Tibial artery (tissue), 1 donor: ENCODE results near the genes SNX22, PIF1 and PLEKHO2.

- PRO-cap = no peak
Measured at GRCh38 chr15:63560595-63561313, 36.4 kb upstream of the FBXL22 start.

GRCh38 chr15:63593082-63594250 lies 3.7 kb upstream of the FBXL22 start:
- PRO-cap = no peak

GRCh38 chr15:63672719-63673401 lies 75.7 kb downstream of the FBXL22 start:
- PRO-cap = no peak

- PRO-cap = no peak
Measured at GRCh38 chr15:63718323-63719293, 115.1 kb downstream of the HERC1 start.

DNA sequence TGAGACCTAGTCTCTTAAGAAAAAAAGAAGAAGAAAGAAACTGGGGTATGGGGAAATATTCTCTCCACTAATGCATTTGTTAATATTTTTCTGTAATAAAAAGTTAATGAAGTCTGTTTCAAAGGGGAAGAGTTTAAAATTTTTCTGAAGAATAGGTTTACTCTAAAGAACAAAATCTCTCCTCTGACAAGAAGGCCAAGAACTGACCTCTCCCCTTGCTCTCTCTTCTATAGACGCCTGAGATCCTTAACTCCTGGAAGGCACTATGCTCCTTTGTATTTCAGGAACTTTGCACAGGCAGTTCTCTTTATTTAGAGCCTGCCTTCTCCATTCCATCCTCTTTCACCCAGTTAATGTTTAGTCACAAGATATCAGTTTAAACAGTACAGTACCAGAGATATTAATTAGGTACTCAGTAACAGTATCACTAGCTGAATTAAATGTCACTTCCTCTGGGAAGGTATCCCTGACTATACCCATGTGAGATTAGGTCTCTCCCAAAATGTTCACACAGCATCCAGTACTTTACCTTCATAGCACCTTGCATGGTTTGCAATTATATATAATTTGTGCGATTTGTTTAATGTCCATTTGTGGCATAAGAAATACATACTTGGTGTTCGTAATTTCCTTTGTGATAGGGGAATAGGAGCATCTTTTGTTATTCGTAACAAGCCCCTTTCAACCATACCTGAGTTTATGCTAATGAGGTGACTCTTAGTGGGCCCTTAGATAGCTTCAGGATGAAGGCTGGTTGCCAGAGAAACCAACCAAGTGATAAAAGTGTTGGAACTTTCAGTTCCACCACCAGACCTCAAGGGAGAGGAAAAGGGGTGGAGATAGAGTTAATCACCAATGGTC lies 33.4 kb downstream of the HERC1 start:
- PRO-cap = no peak

DNA sequence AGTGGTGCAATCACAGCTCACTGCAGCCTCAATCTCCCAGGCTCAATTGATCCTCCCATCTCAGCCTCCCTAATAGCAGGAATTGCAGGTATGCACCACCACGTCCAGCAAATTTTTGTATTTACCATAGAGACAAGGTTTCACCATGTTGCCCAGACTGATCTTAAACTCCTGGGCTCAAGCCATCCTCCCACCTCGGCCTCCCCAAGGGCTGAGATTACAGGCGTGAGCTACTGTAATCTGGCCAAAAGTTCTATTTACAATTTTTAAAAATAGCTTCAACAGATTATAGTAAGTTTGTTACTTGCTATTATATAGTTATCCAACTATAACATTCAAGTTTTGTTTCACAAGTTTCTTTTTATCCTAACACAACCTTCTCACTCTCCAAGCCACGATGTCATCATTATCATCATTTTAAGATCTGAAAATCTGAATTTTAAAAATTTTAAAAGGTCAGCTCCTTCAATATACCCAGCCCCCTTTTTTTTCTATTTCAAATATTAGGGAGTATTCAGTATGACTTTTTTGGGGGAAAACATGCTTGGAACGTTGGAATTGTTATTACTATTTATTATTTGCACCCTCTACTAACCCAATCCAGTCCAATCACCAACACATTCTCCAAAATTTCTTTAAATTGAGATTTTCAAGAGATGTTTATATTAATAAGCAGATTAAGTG lies 2.4 kb downstream of the HERC1 start:
- PRO-cap = no peak

- PRO-cap = no peak
Measured at GRCh38 chr15:63983585-63983954, 62.7 kb downstream of the DAPK2 start.

- PRO-cap = no peak
Measured at GRCh38 chr15:64022990-64023685, 23.1 kb downstream of the DAPK2 start.

DNA sequence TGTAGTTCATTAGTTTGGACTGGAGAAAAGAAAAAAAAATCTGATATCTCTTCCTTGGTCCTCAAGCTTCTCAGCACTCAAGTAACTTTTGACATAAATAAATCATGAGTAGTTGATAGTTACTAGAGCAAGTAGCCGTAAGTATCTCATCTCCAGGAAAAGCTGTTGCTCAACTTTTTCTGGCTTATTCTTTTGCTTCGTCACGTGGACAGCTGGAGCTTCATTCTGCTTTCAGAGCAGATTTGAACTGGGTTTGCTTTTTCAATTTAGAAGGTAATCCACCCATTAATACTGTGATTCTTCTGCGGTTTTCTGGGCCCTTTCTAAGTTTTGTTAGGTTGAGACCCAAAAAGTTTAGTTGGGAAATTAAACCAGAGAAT lies 9.6 kb downstream of the SNX1 start:
- PRO-cap = no peak

- PRO-cap = no peak
Measured at GRCh38 chr15:64151035-64151856, at the start of gene SNX22. Gene SNX22, plus strand, starts transcription at chr15:64151731.

- PRO-cap = no peak
Measured at GRCh38 chr15:64158698-64159248, 4.0 kb downstream of the PPIB start.

GRCh38 chr15:64180381-64180642 lies 17.5 kb upstream of the PPIB start:
- PRO-cap = no peak

DNA sequence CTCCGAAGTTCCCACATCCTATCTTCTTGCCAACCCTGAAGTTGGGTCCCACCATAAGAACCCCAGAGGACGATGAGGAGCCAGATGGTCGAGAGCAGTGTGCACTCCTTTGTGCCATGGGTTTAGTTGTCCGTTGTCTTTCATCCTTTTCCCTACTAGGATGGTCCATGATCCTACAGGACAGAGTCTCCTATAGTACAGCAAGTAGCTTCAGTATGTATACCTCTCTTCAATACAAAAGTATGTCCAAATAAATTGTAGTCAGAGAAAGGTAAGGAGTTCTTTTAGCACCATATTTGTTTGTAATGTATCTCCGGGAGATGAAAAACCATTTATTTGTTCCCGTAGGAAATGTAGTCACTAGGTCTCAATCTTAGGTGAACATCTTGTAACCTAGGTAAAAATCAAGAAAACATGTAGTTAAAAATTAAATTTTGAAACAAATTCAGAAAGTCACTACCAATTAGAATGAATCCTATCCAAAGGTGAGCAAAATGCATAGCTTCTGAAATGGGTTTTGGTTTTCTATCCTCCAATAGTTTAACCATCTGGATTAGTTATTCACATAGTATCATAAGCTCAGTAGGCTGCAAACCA lies 55.5 kb downstream of the CSNK1G1 start:
- PRO-cap = no peak

DNA sequence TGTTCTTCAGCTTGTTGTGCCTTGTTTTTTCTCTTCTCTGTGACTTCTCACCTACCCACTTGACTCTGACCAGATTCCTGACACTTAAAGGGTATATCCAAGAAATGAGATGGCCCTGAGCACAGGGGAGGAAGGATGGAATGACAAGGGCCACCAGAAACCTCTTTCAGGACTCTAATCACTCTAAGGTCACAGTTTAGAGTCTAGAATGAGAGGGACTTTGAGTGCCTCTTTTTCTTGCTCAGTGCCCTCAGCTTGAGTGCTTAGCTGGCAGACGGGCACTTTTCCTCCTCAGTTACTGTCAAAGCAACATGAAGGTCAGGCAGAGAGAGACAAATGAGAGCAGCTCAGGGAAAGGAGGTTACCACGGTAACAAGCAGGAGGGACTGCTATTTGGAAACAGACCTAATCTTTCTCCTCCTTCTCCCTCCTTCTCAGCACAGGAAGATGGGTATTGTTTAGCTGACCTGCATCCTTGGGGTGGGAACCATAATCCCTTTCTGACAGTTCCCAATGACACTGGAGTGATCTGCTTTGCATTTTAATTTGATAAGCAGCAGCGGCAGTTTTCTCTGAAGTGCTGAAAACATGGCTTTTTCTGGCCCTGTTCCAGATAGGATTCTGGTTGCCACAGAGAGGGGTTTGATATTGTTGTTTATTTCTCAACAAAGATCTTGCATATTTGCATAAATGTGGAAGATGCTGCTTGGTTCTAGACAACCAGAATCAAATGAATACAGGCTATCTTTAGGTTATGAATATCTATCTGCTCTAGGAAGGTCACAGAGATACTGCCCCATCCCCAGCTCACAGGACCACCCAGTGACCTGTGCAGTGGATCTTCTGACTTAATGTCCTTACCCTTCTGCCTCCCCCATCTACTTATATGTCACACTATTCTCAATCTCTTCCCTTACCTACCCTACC lies 136.9 kb downstream of the ZNF609 start:
- PRO-cap = no peak

GRCh38 chr15:64761011-64761684 lies 14.2 kb downstream of the RBPMS2 start:
- PRO-cap = no peak

DNA sequence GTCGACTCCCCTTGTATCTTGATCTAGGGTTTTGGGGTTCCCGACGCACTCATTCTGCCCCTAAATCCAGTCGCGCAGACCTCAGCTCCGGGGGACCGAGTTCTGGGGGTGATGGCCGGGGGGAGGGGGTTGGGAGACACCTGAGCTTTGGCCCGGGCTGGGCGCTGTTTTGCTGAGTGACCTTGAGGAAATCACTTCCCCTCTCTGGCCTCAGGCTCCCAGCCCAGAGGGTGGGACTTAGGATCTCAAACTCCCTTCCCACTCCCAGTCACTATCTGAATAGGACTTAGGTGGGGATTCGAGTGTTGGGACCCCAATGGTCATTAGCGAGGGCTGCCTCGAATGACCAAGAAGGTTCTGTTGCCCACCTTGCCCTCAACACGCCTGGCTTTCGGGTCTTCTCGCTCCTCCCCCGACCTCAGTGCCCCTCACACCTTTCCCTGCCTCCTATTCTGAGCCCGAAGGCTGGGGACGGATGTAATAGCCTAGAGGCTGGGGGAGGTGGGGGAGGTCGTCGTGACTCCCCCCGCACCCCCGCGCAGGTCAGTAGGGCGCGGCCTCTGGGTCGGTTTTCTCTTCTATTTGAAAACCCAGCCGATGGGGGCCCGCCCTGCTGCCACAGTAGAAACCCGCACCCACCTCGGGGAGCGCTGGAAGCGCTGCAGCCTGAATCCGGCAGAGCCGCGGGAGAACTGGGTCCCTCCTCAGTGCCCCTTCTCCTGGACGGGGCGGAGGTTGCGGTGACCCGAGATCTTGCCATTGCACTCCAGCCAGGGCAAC lies 857 bp upstream of the RBPMS2 start:
- PRO-cap = no peak

DNA sequence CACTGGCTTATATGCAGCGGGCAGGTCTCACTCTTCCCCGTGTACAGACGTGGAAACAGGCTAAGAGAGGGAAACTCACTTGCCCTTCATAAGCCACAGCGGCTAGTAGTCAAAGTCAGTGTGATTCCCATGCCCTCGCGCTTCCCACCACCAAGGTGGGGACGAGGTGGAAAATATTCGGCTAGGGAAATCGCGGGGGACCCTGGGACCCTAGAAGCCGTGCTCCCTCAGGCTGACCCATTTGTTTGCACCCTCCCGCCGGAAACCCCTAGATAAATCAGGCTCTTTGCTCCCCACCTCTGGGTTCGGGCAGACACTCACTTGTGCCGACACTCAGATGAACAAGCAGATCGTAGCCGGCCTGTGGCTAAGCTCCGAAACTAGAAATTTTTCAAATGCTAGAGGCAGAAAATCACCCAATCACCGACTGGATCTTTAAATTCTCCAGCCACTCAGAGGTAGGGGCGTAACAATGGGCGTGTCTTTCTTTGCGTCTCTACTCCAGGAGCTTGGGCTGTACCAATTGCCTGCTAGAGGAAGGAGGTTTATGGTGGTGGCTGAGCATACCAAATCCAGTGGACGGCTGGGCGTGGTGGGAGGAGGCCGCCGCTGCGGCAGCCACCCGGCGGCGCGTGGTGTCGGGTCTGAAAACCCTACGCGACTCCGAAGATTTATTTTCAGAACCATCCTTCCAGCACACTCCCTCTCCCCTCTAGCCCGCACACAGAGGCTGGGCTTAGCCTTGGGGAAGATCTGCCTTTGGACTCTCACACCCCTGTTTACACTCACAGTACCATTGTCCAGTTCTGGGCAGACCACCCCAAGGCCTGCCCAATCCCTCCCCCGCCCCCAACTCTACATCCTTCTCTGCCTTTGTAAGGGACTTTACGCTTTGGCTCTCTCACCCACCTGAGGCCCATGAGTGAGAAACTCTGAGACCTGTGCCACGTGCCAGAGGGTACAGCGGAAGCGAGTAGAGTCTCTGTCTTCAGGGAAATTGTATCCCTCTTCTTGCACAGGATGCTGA lies at the start of gene PIF1:
Gene PIF1, minus strand, starts transcription at position 376 of the 1,027 bp plus-strand sequence.
- PRO-cap = unidirectional peak, plus-strand start at position 575 of the sequence

GRCh38 chr15:64835598-64836186 lies 6.0 kb upstream of the PLEKHO2 start:
- PRO-cap = bidirectional peak, plus-strand start at chr15:64835890, minus-strand start at chr15:64835798

- PRO-cap = no peak
Measured at GRCh38 chr15:64840697-64841142, 995 bp upstream of the PLEKHO2 start.

DNA sequence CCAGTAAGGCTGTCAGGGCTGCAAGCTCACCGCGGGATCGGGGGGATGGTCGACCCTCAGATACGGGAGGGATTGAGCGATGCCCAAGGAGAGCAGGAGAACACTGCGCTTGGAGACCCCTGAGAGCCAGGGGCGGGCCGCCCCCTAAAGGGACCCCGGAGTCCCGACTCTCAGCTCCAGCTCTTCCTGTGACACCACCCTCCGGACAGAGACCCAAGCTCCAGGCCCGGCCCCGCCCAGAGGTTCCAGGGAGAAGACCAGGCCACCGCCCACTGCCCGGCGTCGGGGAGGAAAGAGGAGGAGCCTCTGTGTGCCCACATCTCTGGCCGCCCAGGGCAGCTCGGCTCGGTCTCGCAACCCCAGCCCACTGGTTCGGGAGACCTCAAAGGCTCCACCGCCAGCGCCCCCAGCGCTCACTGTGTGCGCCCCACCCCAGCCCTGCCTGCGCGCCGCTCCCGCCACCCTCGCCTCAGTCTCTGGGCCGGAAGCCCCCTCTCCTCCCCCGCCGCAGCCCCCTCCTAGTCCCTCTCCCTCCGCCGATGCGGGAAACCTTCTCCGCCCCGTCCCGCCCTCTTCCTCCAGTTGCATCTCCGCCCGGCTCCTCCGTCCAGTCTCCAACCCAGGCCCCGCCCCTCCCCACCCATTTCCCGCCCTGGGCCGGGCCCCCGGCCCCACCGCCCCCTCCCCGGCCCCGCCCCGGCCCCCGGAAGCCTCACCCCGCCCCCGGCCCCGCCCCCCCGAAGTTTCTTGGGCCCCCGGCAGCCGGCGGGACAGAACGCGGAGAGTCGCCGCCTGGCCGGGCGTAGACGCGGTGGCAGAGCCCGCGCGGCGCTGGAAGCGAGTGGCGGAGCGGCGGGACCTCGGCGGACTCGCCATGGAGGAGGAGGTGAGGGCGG lies at the start of gene PLEKHO2:
Gene PLEKHO2, plus strand, starts transcription at position 773 of the 896 bp plus-strand sequence.
- PRO-cap = bidirectional peak, plus-strand start at position 319 of the sequence, minus-strand start at position 207 of the sequence; bidirectional peak, plus-strand start at position 773 of the sequence, minus-strand start at position 471 of the sequence